Hematopoietic multipotent progenitor cell (in vitro differentiated cells): ENCODE data around the gene UBR1.

DNA sequence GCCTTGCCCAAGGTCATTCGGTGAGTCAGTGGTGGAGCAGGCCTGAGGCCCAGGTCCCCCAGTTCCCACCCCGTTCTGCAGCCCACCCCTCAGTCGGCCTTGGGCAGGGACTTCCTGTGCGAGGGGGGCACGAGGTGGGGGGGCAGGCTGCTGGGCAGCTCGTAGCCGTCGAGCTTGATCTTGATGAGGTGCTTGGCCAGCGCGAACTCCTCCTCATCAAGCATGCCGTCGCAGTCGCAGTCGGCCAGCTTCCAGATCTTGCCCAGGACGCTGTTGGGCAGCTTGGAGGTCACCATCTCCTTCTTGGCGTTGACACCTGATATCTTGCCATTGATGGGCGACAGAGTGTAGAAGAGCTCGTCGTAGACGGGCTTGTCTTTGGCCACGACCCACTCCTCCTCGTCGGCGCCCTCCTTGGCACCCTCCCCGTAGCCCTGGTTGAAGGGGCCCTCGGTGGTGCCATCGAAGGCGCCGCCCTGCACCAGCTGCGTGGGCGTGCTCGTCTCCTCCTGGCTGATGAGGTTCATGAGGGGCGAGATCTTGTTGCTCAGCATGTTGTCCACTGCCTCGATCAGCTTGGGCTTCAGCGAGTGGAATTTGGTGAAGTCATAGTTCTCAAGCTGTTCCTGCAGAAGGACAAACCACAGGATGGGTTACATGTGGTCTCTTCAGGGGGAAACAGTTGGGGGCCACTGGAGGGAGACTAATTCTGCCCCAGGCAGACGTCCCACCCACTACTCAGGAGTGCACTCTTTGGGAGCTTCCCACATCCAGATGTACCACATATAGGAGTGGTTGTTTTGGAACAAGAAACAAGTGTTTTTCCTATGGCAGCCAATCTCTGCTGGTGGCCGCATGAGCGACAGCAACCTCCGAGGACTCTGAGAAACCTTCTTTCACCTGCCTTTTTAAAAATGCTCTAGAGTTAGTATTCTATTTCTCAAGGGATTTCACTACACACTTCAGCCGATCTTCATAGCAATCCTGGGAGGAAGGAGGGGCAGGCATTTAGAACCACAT, 7.0 kb upstream of the SPTBN5 start:
- CAGE, long polyA plus RNA, result no peak

GRCh38 chr15:41916241-41917134, 22.6 kb upstream of the SPTBN5 start:
- CAGE, long polyA plus RNA, result no peak

DNA sequence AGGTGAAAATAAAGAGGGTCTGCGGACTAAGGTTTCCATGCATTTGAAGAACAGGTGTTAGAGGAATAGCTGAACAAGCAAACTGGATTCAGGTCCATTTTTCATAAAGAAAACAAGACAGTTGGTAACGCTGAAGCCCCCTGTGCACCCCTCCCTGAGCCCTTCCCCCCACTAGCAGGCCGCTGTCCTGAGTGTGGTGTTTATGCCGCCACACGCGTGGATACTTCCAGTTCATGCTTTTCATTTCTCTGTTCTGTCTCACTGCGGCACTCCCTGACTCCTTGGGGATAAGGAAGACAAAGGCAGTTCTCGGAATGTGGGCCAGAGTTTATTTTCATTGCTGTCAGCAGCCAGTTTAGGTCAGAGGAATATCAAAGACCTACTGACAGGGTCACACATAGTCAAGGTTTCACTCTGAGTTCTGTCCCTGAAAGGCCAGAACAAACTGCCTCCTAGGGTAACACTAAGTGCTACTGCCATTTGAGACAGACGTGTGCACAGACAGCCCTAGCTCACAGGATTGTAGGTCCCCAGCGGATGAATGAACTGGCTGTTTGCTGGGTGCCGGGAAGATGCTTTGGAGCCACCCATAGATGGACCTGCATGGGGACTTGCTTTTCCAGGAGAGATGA, 27.3 kb upstream of the SPTBN5 start:
- CAGE, long polyA plus RNA, result no peak

DNA sequence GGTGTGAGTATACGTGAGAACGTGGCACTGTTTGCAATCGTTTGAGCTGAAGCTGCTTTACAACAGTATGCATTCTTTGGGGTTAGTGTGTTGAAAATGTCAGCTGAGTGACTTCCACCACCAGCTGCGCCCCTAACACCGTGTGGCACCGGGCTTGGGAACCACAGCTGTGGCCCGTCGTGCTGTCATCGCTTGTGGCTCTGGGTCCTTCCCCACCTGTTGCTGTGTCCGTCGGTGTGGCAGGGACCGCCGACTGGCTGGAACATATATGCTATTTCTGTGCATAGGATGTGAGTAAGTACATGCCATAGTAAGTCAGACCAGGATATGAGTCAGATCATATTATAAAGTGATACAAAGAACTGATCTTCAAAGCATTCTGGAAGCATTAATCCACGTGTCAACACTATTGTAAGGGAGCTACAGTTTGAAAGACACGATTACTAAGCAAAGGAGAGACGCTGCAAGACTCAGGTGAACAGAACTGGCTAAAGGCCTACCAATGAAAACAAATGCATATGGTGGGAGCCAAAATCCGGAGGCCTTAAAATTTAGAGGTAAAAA, 31.9 kb downstream of the EHD4 start:
- CAGE, long polyA plus RNA, result no peak

DNA sequence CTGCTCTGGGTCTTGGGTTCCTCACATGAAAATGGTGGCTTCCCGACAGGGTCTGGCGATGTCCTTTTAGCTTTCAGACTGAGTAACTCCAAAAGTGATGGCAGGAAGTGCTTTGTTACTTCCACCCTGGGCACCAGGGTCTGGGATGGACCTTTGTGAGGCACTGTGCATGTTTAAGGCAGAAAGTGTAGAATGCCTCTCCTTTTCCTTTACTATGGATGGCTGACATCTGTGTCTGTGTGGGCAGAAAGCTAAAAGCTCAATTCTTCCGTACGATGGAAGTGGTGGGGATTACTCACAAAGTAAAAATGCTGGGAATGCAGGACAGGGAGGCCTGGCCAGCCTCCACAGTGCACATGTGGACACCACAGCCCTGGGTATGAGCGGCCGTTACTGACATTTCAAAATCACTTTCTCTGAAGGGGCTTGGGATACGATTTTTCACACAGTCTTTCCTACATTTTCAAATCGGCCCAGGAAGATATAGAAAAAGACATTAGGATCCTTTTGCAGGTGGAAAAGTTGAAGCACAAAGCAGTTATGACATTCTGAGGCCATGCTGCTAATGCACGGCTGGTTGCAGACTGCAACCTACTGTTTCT, 28.1 kb downstream of the EHD4 start:
- CAGE, long polyA plus RNA, result no peak

- CAGE, long polyA plus RNA, result no peak
Measured at GRCh38 chr15:41956959-41957920, 15.1 kb downstream of the EHD4 start.

DNA sequence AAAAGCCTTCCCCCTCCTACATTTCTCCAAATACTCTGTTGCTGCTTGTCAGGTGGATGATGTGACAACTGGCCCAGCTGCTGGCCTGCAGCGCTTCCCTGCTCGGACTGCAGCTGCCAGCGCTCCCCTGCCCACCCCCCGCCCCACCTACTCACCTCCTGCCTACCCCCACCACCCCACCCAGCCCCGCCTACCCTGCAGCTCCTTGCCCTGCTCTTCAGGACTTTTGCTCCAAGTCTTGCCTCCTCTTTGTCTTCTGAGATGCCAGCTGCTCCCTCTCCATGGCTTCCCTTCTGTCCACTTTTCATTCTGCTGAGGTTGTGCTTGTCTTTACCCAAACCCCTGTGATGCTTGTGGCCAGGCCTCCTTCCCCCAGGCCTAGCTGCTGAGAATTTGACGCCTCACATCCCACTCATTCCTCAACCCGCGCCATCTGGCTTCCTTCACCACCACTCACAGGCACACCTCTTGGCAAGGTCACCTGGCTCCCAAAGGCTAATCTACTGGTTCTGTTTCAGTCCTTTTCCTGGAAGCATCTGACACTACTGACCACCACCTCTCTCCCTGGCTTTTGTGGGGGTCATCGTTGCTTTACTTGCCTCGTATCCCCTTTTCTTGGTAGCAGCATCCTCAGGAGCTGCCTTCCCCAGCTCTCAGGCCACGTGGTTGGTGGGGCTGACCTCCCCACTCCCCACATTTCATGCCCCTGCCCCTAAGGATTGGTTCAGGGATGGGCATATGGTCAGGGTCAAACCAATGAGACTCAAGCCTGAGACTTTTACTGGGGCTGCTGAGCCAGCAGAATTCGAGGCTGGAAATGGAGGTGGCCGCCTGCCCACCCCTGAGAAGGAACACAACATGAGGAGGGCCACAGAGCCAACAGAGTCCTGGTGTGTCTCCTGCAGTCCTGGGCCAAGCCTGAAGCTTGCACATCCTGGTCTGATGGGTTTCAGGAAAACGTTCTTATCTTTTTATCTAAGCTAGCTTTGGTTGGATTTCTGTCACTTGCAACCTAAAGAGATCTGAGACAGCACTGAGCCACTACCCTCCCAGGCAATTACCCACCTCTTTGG, 6.2 kb downstream of the EHD4 start:
- CAGE, long polyA plus RNA, result no peak

DNA sequence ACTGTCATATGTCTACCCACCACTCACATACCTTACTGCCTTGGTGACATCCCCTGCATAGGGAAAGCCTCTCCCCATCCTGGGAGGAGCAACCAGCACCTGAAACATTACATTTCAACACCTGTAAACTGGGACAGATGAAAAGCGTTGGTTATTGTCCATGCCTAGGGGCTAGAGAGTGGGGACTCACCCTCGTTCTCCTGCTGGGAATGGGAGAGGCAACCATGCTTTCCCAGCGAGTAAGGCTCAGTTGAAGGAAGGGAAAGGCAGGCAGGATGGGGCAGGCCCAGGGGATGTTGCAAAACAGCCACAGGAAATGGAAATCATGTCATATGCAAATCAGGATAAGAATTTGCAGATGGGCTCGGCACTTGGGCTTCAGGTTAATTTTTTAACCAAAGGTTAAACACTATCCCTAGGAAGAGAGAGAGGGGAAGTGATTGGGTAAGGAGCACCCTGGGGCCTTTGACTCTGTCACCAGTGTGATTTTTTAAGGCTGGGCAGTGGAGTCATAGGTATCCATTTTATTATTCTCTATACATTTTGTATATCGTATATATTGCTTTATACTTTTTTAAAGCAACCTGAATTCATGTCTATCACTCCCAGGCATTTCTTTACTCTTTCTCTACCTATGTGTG, 14.5 kb upstream of the PLA2G4E start:
- CAGE, long polyA plus RNA, result no peak

GRCh38 chr15:42107372-42107815, 13.0 kb upstream of the PLA2G4D start:
- CAGE, long polyA plus RNA, result no peak

GRCh38 chr15:42227665-42227934, 19.5 kb upstream of the VPS39 start:
- CAGE, long polyA plus RNA, result no peak

DNA sequence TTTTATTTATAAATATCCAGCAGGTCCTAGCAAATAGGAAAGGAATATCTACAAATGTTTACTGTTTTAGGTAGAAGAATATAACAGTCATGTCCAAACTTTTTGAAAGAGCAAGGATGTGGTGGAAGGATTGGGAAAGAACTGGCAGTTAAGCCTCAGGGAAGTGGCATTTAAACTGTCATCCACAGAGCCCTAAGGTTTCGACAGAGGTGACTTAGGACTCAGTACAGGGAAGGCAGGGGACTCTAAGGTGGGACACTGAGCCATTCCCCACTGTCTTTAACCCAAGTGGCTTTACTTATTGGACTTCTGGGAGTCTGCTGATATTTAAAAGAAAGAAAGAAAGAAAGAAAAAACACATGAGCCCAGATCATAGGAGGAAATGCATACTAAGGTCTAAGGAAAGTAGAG, 11.8 kb upstream of the TMEM87A start:
- CAGE, long polyA plus RNA, result no peak

- CAGE, long polyA plus RNA, result no peak
Measured at GRCh38 chr15:42301805-42302335, 28.6 kb upstream of the TMEM87A start.

DNA sequence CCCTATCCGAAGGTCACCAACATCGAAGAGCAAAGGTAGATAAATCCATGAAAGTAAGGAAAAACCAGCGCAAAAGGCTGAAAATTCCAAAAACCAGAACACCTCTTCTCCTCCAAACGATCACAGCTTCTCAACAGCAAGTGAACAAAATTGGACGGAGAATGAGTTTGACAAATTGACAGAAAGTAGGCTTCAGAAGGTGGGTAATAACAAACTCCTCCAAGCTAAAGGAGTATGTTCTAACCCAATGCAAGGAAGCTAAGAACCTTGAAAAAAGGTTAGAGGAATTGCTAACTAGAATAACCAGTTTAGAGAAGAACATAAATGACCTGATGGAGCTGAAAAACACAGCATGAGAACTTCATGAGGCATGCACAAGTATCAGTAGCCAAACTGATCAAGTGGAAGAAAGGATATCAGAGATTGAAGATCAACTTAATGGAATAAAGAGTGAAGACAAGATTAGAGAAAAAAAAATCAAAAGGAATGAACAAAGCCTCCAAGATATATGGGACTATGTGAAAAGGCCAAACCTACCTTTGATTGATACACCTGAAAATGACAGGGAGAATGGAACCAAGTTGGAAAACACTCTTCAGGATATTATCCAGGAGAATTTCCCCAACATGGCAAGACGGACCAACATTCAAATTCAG, 29.2 kb upstream of the TMEM87A start:
- CAGE, long polyA plus RNA, result no peak

DNA sequence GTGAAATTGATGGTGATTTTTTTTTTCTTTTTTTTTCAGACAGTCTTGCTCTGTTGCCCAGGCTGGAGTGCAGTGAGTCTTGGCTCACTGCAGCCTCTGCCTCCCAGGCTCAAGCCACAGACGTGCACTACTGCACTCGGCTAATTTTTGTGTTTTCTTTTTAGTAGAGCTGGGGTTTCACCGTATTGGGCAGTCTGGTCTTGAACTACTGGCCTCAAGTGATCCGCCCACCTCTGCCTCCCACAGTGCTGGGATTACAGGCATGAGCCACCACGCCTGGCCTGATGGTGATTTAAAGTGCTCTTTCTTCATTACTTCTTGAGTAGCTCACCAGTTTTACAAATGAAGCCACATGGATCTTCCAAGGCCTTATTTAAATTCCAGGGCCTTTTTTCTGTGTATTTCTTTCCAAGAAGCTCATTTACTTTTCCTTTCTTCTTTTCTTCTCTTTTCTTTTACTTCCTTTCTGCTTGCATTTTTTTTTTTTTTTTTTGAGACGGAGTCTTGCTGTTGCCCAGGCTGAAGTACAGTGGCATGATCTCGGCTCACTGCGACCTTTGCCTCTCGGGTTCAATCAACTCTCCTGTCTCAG, 9.7 kb downstream of the SNAP23 start:
- CAGE, long polyA plus RNA, result no peak

- CAGE, long polyA plus RNA, result no peak
Measured at GRCh38 chr15:42724946-42725913, 11.7 kb downstream of the CDAN1 start.

DNA sequence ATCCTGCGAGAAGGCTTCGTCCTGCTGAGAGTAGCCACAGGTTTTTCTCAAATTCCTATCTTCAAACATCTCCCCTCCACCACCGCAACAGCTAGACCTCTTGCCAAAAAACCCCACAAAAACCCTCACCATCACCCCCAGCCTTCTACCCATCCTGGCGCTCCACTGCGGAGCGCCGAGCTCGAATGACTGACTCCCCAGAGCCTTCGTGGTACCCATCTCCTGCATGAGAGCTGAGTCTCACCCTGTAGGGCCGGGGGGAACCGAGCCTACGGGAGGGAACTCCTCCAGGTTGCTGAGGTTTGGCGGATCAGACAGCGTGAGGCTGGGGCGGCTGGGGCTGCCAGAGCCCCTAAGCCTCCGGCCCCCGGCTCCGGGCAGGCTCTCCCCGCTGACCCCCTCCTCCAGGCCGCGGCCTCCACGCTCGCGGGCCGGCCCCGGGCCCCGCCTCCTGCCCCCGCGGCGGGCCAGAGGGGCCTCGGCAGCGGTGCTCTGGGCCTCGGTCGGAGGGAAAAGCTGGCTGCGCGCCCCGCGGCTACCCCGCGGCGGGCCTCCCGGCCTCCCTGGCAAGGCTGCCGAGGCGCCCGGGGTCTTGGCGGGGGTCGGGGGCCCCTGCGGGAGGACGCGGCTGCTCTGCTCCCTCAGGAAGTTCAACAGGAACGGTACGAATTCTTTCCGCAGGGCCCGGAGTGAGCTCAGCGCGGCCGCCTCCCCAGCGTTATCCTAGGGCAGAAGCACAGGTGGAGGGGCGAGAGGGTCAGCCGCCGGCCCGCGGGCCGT, 680 bp downstream of the CDAN1 start:
- CAGE, long polyA plus RNA, result no peak

- CAGE, long polyA plus RNA, result no peak
Measured at GRCh38 chr15:42920940-42921207, 296 bp upstream of the TTBK2 start.

DNA sequence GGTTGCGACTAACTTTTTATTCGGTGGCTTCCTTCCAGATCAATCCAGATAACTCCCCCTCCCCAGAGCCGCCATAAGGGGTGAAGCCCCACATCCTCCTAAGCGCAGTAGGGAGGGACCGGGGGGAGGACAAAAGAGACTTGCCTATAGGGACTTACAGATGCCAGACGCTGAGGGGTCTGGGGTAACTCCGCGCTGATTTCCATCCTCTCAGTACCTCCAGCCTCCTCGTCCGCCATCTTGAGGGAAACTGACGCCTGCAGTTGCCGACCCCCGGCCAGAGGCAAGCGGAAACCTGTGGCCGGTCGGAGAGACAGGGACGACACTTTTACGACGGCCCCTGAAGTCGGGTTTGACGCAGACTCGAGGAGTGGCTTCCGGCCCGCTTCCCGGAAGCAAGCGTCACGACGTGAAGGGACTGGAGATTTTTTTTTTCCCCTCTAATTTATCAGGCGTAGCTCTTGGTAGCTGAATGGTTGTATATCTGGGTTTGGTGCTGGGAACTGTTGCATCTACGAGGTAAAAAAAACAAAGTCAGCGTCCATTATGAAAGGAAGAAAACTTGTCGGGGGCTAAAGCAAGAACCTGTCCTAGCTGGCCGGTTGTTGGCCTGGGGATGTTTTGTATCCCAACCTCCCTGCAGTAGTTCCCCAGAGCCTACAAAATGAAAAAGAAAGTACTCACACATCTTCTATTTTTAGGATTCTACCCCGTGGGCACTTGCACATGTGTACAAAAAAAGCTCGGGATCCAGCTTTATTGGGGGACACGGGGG, at the start of gene UBR1:
UBR1 (minus strand) TSS at position 255 of the 775 bp plus-strand sequence.
- CAGE, long polyA plus RNA, result no peak

GRCh38 chr15:43127640-43128267, 5.6 kb upstream of the TMEM62 start:
- CAGE, long polyA plus RNA, result no peak

DNA sequence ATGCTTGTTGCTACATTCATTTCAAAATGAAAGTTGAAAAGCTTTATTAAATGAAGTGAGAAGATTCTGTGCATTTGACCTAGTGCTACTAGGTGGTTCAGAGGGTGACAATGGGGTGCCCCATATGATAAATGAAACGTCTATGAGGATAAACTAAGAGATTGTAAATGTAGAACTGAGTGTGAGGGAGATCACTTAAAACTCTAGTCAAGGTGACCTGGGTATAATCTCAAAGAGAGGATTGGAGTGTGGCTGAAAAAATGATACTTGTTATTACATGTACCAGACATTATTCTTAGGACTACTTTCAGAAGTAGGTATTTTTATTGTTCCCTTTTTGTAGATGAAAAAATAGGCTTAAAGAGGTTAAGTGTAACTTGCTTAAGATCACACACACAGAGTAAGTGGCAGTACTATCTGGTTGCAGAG, 7.7 kb downstream of the ADAL start:
- CAGE, long polyA plus RNA, result no peak